Cerebral cortex (tissue), 2 donors: ENCODE measurements around a stretch of chr12.

DNA sequence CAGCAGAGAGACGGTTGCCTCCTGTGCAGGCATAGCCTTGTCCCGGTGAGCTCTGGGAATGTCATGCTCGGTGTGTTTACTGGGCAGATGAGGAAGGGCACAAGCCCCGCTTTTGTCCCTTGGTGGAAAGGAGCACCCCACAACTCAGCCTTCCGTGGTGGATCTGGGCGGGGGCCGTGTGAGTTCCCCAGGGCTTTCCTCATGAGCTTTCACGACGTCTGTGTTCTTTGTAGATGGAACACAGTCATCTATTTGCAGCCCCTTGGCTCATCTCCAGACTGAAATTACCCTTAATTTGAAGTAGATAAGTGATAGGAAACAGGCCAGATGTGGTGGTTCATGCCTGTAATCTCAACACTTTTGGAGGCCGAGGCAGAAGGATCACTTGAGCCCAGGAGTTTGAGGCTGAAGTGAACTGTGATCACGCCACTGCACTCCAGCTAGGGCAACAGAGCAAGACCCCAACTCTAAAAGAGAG lies 8.7 kb downstream of the P2RX4 start:
- PRO-cap, 2 experiments, result no peak in any of the 2 experiments

GRCh38 chr12:121227137-121227801 lies 17.3 kb downstream of the P2RX4 start:
- PRO-cap, 2 experiments, result no peak in any of the 2 experiments

GRCh38 chr12:121278856-121279348 lies 17.6 kb downstream of the CAMKK2 start:
- PRO-cap, 2 experiments, result peak in 1 of 2 experiments; most common plus-strand start chr12:121279246 (in 1)

- PRO-cap, 2 experiments, result no peak in any of the 2 experiments
These were observed 11.7 kb downstream of the CAMKK2 start for GRCh38 chr12:121284608-121285319.

DNA sequence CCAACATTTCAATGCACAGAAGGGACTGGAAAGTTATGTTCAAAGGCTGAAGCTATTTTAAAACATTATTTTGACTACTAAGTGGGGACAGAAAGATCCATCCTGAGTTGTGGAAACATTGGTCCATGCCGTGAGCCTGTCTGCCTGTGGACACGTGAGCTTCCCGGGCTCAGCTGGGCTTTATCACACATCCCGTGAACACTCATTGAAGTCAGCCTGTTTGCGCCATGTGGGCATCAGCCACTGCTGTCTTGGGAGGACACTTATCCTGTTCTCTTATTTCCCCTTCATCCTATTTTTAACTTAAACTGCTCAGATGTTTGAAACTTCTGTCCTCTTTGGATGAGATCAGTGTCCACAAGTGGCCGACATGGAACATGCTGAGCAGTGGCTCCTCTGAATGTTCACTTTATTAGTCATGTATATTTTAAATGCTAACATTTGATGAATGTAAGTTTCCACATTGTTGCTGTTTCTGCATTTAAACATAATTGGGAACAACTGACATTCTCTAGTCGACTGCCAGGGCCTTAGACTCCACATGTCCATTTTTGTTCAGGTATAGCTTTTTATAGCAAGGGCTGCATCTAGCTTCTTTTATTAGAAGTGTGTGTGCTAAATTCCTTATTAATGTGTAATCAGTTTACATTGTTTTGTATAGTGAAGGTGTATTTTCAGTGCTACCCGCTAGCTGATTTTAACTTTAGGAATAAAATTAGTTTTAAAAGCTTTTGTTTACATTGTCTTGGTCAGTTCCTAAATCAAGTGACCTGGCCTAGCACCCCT lies 23.9 kb downstream of the RNF34 start:
- PRO-cap, 2 experiments, result no peak in any of the 2 experiments

DNA sequence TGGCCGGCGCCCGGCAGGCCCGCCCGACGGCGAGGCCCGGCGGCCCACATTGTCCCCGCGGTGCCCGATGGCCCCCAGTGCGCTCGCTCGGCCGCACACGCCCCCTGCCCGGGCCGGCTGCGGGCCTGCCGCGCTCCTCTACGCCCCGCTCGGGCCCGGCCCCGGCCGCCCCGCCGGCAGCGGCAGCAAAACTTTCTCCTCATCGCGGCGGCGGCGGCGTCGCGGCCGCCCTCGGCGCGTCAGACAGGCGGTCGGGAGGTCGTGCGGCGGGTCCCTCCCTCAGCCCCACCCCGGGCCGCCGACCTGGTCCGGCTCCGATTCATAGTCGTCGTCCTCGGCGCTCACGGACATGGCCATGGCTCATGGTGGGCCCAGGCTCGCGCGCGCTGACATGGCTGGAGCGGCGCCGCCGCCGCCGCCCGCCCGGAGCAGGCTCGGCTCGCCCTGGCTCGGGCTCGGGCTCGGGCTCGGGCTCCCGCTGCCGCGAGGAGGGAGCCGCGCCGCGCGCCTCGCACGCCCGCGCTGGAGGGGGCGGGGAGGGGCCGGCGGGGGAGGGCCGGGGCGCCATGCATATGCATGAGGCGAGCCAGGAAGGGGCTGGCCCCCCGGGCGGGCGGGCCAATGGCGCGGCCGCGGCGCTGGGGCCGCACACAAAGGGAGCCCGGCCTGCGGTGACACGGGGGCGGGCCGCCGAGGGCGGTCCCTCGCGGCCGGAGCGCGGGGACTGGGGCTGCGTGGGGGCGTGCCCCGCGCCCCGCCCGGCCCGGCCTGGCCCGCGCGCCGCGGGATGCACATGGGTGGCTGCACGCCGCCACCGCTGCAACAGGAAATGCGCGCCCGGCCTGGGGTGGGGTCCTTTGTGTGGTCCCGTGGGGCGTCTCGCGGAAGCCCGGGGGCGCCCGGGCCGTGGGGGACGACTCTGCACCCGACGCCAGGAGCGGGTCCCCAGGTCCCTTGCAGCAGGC lies 67.2 kb downstream of the RNF34 start:
- PRO-cap, 2 experiments, result peak in 1 of 2 experiments; most common plus-strand start position 681 of the sequence (in 1); most common minus-strand start position 245 of the sequence (in 1)

GRCh38 chr12:121518353-121519206 lies 62.2 kb downstream of the KDM2B start:
- PRO-cap, 2 experiments, result no peak in any of the 2 experiments

GRCh38 chr12:121530513-121531183 lies 50.2 kb downstream of the KDM2B start:
- PRO-cap, 2 experiments, result peak in 1 of 2 experiments; most common minus-strand start chr12:121530689 (in 1)

- PRO-cap, 2 experiments, result no peak in any of the 2 experiments
These were observed 813 bp upstream of the KDM2B start for GRCh38 chr12:121581683-121581989.

DNA sequence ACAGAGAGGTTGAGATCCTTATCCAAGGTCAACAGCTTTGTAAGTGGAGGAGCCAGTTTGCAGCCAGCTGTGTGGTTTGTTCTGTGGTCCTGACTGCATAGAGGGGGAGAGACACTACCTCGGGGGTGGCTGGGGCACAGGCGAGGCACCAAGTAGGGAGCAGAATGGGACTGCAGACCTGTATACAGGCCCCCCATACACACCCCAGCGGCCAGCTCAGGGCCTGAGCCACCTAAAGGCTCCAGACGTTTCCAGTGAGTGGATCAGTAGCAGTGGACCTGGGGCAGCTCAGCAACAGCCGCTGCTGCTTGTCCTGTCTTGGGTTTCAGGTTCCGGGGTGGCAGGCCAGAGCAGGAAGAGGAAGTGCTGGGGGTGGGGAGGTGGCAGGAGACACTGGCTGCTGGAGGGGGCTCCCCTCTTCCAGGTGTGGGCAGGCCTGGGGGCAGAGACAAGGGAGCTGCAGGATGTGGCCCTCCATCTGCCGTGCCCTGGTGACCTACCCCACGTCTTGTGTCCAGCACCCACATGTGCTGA lies 32.1 kb downstream of the MORN3 start:
- PRO-cap, 2 experiments, result no peak in any of the 2 experiments

DNA sequence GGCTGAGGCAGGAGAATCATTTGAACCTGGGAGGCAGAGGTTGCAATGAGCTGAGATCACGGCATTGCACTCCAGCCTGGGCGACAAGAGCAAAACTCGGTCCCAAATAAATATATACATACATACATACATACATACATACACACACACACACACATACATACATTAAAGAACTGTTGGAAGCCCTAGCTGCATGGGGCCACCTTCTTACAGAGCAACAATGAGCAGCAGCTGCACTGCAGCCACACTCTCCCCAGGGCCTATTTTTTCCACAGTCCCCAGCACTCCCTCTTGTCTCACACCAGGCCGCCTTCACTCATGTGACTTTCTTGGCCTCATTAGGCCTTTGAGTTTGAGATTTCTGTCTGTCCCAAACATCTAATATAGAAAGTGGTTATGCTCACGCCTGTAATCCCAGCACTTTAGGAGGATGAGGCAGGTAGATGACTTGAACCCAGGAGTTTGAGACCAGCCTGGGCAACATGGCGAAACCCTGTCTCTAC lies 22.6 kb downstream of the MORN3 start:
- PRO-cap, 2 experiments, result no peak in any of the 2 experiments

GRCh38 chr12:121787713-121788152 lies 5.8 kb downstream of the RHOF start:
- PRO-cap, 2 experiments, result no peak in any of the 2 experiments

DNA sequence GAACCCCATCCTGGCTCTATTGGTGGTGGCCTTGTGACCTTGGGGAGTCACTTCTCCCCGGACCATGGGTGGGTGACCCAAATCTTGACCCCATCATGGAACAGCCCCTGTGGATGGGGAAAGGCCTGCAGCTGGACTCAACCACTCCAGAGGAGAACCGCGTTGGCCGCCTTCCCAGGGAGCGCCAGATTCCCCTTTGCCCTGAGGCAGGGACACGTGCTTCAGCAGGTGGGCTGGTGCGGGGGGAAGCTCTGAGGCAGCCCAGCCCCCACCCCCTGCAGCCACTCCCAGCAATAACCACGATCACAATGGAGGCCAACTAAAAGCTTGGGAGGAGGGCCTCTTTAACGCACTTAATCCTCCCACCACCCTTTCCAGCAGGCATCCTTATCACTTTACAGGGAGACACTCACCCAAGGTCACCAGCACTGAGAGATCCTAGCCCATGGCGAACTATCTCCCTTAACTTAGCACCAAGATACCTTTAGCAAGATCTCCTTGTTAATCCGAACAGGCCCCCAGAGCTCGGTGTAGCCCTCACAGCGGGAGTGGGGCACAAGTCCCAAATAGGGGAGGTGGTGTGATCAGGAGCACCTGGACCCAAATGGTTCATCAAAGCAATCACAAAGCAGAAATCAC lies 4.8 kb upstream of the RHOF start:
- PRO-cap, 2 experiments, result no peak in any of the 2 experiments

DNA sequence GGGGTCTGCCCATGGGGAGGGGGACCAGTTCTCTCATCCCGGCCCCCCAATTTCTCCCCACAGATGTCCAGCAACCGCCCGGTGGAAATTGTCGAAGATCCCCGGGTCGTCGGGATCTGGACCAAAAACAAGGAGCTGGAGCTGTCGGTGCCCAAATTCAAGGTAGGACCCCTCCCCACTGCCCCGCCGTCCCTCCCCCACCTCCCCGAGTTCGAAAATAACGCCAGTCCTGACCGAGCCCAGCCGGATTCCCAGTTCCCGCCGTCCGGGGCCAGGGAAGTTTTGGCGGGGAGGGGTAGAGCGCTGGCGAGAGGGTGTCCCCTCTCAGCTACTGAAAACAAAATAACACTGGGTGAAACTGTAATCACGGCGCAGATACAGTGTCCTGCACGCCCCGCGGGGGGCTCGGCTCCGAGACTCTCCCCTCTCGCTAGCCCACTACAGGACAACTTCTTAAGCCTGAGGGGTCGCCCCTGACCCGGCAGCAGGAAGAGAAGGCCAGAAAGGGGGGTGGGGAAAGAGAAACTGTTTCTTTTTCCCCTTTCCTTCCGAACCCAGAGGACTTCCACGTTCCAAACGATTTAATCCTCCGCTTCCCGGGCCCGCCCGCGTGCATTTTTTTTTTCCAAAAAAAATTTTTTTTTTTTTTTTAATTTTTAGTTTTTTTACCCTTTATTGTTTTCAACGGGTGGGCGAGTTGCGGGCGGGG lies 1.4 kb downstream of the SETD1B start:
- PRO-cap, 2 experiments, result no peak in any of the 2 experiments

DNA sequence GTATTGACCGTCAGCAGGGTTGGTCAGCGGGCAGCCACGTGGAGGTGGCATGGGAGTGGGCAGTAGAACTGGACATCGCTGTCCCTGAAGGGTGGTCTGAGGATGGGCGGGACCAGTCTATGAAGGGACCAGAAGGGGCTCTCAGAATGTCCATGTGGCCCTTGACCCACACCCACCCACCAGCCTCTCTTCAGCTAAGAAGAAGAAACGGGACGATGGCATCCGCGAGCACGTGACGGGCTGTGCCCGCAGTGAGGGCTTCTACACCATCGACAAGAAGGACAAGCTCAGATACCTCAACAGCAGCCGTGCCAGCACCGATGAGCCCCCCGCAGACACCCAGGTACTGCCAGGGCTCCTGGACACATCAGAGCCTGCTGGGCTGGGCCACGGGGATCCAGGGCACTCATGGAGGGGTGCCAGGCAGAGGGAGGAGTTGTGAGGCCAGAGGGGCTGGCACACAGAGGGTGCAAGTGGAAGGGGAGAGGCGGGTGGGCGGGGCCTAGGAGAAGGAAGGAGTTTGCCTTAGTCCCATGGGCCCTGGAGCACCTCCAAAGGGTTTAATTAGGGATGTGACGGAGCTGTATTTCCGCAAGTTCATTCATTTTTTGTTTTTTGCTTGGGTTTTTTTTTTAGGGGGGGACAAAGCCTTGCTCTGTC lies 21.3 kb downstream of the SETD1B start:
- PRO-cap, 2 experiments, result no peak in any of the 2 experiments

DNA sequence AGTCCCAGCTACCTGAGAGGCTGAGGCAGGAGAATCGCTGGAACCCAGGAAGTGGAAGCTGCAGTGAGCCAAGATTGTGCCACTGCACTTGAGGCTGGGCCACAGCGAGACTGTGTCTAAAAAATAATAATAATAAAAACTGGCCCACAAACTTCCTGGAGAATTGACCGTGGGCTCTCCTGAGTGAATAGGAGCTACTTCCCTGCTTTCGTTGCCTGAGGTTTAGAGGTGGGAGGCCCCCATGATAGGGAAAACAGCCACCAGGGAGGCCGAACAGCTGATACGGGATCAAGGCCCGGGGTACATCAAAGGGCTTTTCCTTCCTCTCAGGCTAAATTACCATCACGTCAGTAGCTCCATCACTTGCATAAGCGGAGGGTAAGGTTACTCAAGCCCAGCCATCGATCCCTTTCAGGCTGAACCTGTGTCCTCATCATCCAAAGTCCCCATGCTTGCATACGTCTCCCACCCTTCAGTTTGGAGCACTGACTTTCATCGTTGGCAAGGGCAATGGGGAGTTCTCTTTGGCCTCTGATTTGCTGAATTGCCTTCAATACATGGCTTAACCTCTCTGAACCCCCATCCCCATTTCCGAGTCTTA lies 12.3 kb upstream of the PSMD9 start:
- PRO-cap, 2 experiments, result no peak in any of the 2 experiments

- PRO-cap, 2 experiments, result no peak in any of the 2 experiments
These were observed 13.5 kb upstream of the MLXIP start for GRCh38 chr12:122064744-122065777.

GRCh38 chr12:122067911-122068569 lies 10.5 kb upstream of the MLXIP start:
- PRO-cap, 2 experiments, result no peak in any of the 2 experiments

GRCh38 chr12:122097901-122098827 lies 19.6 kb downstream of the MLXIP start:
- PRO-cap, 2 experiments, result peak in 1 of 2 experiments; most common plus-strand start chr12:122098516 (in 1); most common minus-strand start chr12:122098448 (in 1)

GRCh38 chr12:122185614-122185979 lies 2.7 kb downstream of the LRRC43 start:
- PRO-cap, 2 experiments, result no peak in any of the 2 experiments